ENCODE measurements around a stretch of chr17.

- PRO-cap, result no peak
Observed at GRCh38 chr17:81910236-81910897, 832 bp downstream of the PCYT2 start.

DNA sequence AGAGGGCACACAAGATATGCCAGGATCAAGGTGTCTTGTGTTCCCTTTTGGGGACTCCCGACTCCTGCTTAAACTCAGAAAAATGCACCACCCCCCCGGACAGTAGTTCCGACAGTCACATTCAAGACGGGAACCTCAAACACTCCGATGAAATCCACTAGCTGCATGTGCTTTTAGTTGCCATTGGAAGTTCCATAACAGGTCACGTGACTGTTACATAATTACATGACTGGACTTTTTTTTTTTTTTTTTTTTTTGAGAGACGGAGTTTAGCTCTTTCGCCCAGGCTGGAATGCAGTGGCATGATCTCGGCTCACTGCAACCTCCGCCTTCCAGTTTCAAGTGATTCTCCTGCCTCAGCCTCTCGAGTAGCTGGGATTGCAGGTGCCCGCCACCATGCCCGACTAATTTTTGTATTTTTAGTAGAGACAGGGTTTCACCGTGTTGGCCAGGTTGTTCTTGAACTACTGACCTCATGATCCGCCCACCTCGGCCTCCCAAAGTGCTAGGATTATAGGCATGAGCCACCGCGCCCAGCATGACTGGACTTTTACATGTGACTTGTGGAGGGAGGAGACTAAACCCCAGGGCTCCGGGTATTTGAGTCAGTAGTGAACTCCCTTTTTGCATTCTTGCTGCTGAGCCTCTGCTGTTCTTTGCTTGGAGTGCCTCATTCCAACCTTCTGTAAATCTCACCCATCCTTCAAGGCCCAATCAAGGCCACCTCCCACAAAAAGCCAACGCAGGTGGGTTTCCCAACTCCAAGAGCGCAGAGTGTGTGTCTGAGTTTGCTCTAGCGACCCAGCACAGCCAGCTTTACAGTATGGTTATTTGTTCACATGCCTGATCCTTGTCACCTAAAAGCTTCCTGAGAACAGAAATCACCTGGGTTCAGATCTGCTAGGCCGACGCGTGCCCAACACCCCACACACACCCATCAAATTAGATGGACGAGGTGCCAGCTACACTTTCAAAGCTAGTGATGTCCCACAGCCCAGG, 1.5 kb downstream of the SIRT7 start:
- PRO-cap, result no peak

GRCh38 chr17:81921182-81921822, 3.3 kb upstream of the SIRT7 start:
- PRO-cap, result no peak

GRCh38 chr17:81923820-81924587, 3.5 kb downstream of the MAFG start:
- PRO-cap, result no peak

DNA sequence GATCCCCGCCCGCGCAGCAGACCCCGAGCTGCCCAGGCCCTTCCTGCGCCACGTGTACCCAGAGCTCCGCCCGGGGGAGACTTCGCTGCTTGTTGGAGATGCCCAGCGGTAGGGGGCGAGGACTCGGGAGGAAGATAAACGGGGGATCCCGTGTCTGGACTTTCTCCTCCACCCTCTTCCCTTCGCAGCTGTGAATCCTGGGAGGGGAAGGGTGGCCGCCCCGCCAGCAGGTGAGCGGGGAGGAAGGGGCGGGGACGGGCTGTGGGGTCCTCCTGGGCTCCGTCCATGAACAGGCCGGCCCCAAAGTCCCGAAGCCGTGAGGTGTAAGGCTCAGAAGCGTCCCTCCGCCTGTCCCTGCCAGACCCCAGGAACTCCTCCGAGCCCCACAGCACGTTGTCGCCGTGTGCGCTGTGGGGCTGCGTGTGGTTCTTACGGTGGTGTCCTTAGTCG, 706 bp upstream of the MAFG start:
- PRO-cap, result bidirectional peak, plus-strand start at position 297 of the sequence, minus-strand start at position 199 of the sequence

DNA sequence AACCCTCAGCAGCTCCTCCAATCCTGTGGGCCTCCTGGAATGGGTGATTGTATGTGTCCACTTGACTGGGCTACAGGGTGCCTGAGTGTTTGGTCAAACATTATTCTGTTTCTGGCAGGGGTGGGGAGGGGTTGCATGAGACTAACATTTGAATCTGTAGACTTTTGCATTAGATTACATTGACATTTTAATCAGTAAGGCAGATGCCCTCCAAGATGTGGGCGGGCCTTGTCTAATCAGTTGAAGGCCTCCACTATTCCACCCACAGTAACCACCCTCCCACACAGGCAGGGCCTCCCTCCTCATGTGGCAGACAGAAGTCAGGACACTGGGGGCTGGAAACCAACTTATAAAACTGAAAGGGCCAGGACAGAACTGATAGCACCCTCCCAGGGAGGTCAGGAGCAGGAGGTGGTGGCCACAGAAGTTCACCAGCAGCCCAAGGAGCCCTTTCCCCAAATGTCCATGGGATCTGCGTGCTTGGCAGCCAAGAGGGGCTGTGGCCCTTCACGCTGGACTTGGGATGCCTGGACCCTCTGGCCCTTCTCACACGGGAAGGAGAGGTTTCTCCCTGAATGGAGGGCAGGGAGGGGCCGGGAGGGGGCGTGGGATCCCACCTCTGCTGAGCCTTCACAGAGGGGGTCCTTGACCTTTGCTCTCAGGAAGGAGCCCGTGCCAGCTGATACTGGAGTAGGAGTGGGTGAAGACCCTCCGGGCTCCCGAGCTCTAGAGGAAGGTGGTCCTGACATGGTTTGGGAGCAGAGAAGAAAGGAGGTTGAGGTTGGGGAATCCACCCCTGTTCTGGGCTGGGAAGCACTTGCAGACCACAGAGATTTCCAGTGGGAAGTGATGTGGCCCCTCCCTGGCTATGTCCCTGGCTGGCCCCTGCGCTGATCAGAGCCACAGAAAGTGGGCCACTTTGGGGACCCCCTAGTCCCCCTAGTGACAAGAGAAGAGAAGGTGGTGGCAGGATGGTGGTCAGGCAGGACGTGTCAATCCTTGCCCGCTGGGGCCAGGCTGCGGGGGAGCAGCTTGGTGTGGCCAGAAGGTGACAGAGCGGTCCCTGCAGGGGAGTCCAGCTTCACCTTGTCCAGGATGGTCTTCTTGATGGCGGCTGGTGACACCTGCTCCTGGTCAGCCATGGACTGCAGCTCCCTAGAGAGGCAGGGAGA, 4.5 kb downstream of the PYCR1 start:
- PRO-cap, result no peak

DNA sequence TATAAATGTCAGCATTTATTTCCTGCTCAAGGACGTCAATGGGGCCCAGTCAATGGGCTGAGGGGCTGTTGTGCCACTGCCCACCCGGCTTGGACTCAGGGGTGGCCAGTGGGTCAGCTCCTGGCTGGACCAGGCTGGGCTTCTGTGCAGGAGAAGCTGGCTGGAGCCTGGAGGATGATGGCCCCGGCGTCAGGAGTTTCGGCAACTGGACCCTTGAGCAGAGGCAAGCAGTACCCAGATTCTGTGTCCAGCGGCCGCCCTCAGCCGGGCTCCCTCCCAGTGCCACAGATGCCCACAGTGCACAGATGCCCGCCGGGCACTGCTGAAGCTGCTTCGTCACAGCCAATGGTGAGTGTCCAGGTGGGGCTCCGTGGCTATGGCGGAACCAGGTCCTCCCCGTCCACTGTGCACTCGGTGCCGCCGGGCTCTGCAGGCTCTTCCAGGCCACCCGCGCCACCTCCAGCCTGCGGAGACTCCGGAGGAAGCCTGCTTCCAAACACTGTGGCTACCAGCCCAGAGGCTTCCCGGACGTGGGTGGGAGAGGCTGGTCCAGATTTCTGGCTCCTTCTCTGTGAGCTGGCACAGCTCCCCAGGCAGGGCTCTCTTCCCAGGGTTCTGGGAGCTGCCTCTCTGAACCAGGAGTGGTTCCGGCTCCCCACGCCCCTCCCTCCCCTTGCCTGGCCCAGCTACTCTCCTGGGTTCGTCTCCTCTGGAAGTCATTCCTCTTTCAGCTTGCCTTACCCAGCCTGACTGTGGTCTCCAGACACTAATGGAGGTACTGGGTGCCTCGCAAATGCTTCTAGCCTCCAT, 2.8 kb upstream of the PYCR1 start:
- PRO-cap, result no peak

DNA sequence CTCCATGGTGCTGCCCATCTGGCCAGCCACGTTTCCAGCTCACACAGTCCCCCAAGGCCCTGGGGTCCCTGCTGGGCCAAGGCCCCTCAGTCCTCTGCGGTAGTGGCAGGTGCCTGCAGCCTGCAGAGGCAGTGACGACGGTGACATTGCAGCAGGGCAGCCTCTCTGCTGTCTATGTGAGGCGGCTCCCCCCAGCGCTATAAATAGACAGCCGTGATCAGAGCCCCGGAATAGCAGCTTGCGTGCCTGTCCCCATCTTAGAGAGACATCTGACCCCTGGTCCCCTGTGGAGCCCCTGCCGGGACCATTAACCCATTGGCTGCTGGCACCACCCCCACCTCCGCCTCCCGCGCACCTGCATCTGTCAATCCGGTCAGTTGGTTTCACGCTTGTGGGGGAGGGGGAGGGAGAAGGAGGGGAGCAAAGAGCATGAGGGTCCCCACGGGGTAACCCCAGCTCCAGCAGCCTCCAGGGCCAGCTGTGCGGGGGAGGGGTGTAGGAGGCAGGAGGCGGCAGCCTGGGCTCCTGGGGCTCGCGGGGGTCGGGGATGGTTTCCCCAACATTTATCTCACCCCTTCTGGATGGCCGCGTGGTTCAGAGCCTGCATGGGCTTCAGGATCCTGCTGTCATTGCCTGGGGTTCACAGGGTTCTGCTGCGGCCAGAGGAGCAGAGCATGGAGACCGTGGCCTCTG, 4.8 kb upstream of the PYCR1 start:
- PRO-cap, result bidirectional peak, plus-strand start at position 228 of the sequence, minus-strand start at position 174 of the sequence

- PRO-cap, result bidirectional peak, plus-strand start at chr17:81976797, minus-strand start at chr17:81976834
Observed at GRCh38 chr17:81976208-81977308, 871 bp upstream of the ASPSCR1 start.

- PRO-cap, result unidirectional peak, minus-strand start at chr17:82022451
Observed at GRCh38 chr17:82022322-82022540, 447 bp downstream of the CENPX start.

- PRO-cap, result no peak
Observed at GRCh38 chr17:82022541-82022771, 222 bp downstream of the CENPX start.

- PRO-cap, result no peak
Observed at GRCh38 chr17:82053565-82054188, 2.0 kb downstream of the GPS1 start.

- PRO-cap, result no peak
Observed at GRCh38 chr17:82083718-82084447, 14.2 kb downstream of the FASN start.

GRCh38 chr17:82088722-82089437, 9.2 kb downstream of the FASN start:
- PRO-cap, result no peak

DNA sequence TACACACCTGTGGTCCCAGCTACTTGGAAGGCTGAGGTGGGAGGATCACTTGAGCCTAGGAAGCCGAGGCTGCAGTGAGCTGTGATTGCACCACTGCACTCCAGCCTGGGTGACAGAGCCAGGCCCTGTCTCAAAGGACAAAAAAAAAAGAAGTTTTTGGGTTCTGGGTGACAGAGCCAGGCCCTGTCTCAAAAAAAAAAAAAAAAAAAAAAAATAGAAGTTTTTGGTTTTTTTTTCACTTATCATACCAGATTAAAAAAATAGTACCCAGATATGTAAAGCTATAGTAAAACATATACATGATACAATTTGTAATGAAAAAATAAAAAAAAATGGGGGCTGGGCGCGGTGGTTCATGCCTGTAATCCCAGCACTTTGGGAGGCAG, 35.2 kb upstream of the FASN start:
- PRO-cap, result no peak

DNA sequence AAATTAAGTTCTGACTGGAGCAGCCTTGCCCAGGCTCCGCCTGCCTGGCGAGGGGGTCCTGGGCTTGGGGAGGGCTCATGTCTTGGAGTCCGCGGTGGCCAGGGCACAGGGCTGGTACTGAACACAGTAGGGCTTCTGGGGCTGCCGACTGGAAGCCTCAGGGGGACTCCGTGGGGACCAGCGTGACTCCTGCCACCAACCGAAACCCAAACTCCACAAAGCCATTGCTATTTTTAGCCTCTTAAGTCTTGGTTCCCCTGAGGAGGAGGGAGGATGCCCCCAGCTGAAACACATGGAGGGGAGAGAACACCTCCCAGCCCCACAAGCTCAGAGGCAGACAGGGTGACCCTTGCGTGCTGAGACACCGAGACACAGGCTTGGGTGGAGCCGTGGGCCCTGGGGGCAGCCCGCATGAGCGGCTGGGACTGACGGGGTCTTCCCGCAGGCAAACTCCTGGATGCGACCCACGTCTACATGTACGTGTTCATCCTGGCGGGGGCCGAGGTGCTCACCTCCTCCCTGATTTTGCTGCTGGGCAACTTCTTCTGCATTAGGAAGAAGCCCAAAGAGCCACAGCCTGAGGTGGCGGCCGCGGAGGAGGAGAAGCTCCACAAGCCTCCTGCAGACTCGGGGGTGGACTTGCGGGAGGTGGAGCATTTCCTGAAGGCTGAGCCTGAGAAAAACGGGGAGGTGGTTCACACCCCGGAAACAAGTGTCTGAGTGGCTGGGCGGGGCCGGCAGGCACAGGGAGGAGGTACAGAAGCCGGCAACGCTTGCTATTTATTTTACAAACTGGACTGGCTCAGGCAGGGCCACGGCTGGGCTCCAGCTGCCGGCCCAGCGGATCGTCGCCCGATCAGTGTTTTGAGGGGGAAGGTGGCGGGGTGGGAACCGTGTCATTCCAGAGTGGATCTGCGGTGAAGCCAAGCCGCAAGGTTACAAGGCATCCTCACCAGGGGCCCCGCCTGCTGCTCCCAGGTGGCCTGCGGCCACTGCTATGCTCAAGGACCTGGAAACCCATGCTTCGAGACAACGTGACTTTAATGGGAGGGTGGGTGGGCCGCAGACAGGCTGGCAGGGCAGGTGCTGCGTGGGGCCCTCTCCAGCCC, 9.8 kb downstream of the SLC16A3 start:
- PRO-cap, result no peak

- PRO-cap, result no peak
Observed at GRCh38 chr17:82248141-82249207, 19.6 kb downstream of the SLC16A3 start.

GRCh38 chr17:82299390-82300017, 17.9 kb downstream of the CD7 start:
- PRO-cap, result no peak

- PRO-cap, result no peak
Observed at GRCh38 chr17:82314899-82315559, 2.4 kb downstream of the CD7 start.

DNA sequence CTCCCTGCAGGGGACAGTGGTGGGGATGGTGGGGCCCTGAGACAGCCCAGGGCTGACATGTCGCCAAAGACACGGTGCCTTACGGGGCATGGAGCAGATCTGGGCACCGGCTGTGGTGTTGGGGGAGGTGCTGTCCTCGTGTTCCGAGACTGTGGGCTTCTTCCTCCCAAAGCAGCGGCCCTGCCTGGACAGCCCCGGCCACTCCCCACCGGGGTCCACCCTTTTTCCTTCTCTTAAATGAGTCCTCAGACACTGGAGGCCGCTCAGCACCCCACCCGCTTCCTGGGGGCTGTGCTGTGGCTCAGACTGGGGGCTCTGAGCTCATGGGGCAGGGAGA, 404 bp downstream of the CD7 start:
- PRO-cap, result no peak

All from WTC11 (cell line).